Mesangial cell (primary cell): ENCODE measurements around a stretch of chr11.

- RAMPAGE, long total RNA, result no peak
These were observed 6.2 kb downstream of the TMEM86A start for GRCh38 chr11:18704733-18705165.

GRCh38 chr11:18721057-18721422 lies 4.9 kb downstream of the IGSF22 start:
- RAMPAGE, long total RNA, result no peak

GRCh38 chr11:18749652-18750095 lies 23.7 kb upstream of the IGSF22 start:
- RAMPAGE, long total RNA, result no peak

GRCh38 chr11:18843787-18844013 lies 52.1 kb upstream of the PTPN5 start:
- RAMPAGE, long total RNA, result no peak

- RAMPAGE, long total RNA, result no peak
These were observed 19.6 kb downstream of the ZDHHC13 start for GRCh38 chr11:19136468-19137009.

DNA sequence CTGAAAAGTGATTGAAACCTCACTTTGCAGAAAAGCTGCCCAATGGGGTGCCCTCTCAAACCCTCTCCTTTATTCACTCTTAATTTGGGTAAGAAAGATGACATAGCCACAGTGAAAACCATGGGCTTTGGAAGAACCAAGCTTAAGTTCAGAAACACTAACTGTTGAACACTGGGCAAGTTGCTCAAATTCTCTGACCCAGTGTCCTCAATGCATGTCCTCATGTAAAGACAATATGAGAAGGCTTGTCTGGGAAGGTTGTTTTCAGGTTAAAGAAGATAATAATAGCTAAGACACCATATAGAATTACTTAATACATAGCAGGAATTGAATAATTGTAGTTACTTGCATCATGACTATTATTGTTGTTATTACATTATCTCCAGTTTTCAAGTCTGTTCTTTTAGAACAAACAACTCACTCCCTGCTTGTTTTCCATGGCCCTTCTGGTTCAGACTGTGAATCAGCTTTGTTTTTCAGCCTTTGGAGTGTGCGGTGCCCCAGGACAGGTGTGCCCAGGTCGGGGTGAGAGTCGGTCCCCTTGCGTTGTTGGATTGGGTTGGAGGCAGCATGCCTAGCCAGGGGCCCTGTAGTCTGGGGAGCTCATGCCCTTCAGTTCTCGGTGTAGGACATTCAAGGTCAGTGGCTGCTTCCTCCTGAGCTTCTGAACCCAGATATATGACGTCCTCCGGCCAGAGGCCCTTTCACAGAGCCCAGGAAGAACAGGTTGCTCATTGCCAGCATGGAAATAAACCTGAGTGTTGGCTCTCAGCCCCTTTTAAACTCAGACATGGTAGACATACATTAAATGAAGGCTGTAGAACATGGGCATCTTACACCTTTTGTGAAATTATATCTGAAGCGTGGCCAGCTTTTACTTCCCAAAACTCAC lies 2.9 kb downstream of the CSRP3 start:
- RAMPAGE, long total RNA, result no peak

DNA sequence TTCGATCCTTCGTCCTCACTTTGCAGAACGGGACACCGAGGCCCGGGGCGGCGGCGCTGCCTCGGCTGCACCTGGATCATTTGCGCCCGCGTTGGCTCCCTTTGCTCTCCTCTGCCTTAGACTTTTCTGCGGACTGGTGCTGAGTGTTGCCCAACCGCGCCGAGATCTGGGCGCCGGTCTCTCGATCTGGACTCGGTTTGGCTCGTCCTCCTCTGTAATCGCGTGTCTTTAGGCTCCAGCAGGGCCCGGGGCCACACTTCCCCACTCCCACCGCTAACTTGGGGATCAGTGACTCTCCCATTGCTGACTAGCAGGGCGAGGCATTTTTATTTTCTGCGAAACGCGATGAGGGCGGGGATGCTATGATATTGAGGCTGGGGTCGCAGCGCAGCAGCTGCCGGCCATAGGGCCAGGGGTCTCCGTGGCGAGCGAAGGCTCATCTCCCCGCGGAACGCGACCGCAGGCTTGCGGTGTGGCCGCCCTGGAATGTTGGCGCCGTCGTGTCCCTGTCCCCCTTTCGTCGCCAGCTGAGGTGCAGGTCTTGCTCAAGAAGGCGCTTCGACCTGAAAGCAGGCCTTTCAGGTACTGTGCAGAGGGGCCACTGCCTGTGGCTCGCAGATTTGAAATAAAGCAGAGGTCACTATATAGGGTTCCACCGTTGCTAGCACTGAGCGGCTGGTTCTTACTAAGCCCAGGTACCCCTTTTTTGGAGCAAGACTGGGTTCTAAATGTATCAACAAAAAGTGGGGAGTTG lies 1.8 kb upstream of the E2F8 start:
- RAMPAGE, long total RNA, result no peak

- RAMPAGE, long total RNA, result no peak
These were observed 109.9 kb upstream of the E2F8 start for GRCh38 chr11:19350324-19351352.

GRCh38 chr11:19510199-19510834 lies 202.3 kb upstream of the NAV2 start:
- RAMPAGE, long total RNA, result no peak

DNA sequence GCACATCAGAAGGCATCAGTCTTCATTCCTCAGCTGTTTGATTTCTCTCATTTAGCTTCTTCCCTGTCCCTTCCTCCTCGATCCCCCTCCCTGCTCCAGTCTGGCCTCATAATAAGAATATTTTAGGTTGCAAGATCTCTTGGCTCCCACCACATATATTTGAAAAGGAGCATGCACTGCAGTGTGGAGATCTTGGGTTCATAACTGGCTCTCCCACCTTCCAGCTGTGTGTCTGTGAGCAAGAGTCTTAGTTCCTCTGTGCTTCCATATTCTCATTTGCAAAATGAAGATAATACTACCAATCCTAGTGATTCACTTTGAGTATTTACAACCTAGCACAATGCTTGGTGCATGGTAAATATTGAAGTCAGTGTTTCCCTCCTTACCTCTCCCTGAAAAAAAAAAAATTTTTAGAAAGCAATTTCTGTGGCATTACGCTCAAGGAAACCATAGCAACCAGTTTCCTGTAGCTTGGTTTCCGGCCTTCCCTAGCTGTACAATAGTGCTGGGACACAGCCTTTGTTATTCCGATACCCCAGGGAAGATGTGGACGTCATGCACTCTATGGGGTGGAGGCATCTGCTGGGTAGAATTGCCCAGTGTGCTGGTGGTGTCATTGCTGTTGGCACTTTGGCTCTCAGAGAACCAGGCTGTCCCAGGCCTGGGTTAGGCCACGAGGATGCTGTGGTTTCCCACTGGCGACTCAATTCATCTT lies 36.4 kb upstream of the NAV2 start:
- RAMPAGE, long total RNA, result no peak

DNA sequence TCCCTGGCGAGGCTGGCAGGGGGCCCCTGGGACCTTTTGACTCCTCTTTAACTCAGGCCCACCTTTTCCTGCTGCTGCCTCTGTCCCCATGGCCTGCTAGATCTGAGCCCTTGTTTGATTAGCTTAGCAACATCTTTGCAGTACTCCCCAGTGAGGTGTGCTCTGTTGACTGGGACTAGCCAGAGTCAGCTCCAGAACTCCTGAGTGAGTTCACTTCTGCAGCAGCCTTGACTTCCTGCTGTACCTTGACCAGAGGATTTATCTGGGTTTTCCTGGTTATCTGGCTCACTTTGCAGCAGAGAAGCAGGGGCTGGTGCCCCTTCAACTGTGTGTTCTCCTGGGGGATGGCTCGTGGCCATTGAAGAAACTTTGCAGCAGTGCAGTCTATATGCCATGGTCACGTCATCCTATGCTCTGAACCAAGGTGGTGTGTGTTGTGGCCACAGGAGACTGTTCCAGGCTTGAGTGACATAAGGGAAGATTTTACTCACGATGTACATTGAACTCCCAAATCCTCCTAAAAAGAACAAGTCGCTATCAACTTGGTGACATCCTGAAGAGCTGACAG lies 183.7 kb downstream of the DBX1 start:
- RAMPAGE, long total RNA, result no peak

- RAMPAGE, long total RNA, result no peak
These were observed 180.6 kb downstream of the DBX1 start for GRCh38 chr11:19979398-19980326.

DNA sequence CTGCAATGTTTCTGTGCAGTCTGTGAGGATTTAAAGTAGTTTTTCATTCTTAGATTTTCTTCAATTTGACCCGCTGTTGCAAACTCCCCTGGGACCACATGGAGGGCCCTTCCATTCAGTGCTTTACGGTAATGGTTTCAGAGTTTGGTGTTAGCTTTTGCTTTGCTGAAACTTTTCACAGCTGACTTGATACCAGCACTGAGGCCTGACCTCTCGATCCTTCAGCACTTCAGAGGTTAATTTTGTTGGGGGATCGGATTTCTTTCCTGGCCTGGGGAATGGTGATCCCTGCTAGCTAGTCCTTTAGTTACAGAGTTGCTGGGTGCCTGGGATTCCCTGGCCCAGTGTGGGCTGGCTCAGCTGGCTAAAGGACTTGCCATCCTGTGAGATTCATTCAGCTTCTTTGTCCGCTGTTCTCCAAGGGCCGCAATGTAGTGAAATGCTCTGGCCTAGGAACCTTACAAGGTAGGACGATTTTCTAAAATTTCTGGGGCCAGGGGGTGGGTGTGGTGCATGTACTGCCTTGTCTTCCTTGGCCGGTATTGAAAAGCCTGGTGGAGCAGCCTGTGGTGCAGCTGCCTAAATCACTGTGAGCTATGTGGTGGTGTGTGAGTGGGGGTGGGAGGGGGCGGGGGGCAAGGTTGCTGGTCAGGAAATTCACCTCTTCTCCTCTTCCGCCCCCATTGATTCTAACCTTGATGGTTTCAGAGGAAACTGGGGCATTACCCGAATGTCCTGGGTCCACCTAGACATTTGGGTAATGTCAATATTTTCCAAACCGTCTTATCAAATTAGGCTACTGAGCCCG lies 137.4 kb downstream of the DBX1 start:
- RAMPAGE, long total RNA, result no peak

GRCh38 chr11:20025725-20026314 lies 134.5 kb downstream of the DBX1 start:
- RAMPAGE, long total RNA, result no peak

- RAMPAGE, long total RNA, result no peak
These were observed 3.7 kb downstream of the DBX1 start for GRCh38 chr11:20156074-20157420.

DNA sequence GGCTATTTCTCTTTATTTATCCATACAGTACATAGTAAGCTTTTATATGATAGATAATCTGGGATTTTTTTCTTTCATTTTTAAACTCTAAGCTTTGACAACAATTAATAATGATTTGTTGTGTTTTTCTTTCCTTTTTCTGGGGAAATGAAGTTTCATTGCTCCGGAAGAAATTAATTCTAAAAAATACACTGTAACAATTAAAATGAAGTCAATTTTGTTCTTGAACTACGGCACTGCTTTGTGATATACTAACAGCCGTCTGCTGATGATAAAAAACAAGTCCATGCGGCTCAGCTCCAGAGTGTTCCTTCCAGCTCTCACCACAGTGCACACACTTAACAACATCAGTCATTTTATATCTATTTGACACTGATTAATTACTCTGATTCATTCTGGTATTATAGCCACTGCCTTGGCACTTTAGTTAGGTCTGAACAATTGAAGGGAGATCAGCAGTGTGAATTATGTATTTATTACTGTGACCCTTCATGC lies 97.5 kb upstream of the SLC6A5 start:
- RAMPAGE, long total RNA, result no peak

DNA sequence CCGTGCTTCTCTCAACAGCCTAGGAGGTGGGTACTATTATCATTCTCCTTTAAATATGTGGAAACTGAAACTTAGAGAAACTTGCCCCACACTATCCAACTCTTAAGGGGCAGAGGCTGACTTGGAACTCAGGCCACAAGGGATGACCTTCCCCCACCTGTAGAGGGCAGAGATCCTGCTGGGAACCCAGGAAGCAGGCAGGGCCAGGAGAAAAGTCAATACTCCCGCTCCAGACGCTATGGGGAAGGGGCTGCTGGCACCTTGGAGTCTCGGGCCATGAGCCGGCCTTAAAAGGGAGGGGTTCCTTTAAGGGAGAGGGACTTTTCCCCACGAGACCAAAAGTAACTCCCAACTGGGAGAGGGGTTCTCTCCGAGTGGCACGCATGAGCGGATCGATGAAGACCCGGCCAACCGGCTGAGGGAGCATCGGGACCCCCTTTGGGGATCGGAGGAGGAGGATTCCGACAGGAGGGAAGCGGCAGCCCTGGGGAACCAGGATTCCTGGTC lies 576 bp upstream of the ANO5 start:
- RAMPAGE, long total RNA, result start-site peak on the plus strand centred at position 356 of the sequence, 11 bp wide, 5 reads

- RAMPAGE, long total RNA, result no peak
These were observed 759 bp downstream of the ANO5 start for GRCh38 chr11:22193525-22194162.

DNA sequence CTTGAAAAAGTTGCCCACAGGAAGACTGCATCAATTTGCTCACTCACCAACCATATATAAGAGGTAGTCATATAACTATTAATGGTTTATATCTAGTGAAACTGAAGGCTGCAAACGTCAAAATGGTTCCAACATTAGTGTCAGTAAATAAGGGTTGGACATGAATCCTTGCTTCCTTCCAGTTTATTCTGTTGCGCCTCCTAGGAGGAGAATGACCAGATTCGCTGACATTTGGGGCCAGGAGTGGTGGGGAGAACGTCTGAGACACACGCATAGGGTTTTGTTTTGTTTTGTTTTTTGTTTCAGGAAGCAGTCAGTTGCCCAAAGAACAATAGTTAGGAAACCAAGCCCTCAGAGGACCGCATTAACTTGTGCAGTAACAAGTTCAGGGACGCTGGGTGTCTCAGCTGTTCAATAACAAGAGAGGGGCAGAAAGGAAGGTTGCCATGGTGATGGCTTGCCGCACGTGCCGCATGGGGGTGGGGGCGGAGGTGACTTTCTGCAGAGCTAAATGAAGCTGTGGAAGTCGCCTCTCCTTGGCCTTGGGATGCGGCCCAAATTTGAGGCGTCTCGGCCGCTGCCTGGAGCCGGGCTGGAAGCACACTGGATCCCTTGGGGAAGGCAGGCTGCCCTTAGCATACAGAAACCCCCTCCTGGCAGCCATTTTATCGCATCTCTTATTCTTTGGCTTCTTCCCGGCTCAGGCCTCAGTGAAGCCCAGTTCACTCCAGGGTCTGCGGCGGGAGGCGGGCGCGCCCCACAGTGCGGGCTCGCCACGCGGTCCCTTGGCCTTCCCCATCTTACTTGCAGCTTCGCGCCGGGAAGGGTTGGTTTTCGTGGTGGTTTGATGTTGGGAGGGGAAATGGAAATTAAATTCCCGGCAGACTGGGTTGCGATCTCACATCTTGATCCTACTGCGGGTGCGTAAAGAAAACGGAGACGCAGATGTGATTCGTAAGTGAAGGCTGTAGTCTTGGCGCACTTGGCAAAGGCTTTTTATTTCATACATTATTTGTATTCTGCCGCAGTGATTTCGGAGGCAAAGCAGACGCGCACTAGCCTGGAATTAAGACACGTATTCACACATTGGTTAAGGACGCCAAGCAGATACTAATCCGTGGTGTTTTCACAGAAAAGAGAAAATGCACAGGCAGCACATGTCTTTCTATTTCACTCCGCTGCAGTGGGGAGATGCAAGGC lies 94.2 kb downstream of the SLC17A6 start:
- RAMPAGE, long total RNA, result no peak

GRCh38 chr11:22679999-22680611 lies 13.7 kb downstream of the GAS2 start:
- RAMPAGE, long total RNA, result no peak